Metastatic Breast Carcinoma in the Brain (tissue), 10 donors: Measurements from ENCODE around the genes ARHGAP45, POLR2E, SBNO2, CBARP and CIRBP.

GRCh38 chr19:1066610-1067709, at the start of gene ARHGAP45:
Gene ARHGAP45 (plus strand): TSS chr19:1067167.
- PRO-cap, 10 experiments = peak in 10 of 10 experiments; most common plus-strand start chr19:1067182 (in 10); most common minus-strand start chr19:1067093 (in 2)

DNA sequence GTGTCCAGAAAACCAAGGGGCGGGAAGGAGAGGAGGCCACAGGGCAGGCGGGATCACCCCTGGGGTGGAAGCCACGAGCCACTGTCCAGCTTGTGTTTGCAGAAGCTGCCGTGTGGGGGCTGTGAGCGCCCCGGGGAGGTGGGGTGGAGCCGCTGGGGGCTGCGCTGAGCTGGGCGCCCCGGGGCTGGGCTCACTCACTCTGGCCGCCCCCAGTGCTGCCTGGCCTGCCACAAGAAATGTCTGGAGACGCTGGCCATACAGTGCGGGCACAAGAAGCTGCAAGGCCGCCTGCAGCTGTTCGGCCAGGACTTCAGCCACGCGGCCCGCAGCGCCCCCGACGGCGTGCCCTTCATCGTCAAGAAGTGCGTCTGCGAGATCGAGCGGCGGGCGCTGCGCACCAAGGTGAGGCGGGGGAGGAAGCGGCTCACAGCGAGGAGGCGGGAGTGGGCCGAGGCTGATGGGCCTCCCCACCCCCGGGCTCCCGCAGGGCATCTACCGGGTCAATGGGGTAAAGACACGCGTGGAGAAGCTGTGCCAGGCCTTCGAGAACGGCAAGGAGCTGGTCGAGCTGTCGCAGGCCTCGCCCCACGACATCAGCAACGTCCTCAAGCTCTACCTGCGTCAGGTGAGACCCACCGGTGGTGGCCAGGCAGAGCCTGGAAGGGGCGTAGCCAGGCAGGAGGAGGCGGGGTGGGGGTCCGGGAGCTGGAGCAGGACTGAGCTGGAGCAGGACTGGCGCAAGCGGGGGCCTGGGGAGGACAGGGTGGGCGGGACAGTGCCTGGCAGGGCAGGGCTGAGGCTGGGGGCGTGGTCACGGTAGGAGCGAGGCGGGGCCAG, 13.6 kb downstream of the POLR2E start:
- PRO-cap, 10 experiments = peak in 7 of 10 experiments; most common plus-strand start position 379 of the sequence (in 2); most common minus-strand start position 760 of the sequence (in 4)

- PRO-cap, 10 experiments = no peak in any of the 10 experiments
Measured at GRCh38 chr19:1089634-1090525, 5.3 kb downstream of the POLR2E start.

DNA sequence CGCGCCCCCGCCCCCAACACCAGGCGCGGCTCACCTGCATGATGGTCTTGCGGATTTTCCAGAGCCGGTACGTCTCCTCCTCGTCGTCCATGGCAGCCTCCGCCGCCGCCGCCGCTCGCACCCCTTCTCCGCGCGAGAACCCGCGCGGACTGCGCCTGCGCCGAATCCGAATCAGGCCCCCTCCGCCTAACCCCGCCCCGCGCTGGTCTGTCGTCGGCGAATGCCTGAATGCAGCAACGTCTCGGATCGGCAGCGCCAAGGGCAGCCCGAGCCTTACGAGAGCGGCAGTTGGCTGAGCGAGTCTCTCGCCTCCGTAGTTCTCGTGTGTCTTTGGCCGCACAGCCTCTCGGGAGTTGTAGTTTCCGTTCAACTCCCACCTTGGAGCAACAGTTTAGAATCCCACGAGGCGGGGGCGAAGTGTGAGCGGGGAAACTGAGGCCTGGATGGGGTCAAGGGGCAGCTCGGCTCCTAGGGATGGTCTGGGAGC, at the start of gene POLR2E:
POLR2E (minus strand) TSS at position 151 of the 487 bp plus-strand sequence.
- PRO-cap, 10 experiments = peak in 10 of 10 experiments; most common plus-strand start position 236 of the sequence (in 3); most common minus-strand start position 151 of the sequence (in 8)

- PRO-cap, 10 experiments = peak in 7 of 10 experiments; most common plus-strand start chr19:1098969 (in 5); most common minus-strand start chr19:1098438 (in 1)
Measured at GRCh38 chr19:1098312-1099212, 3.4 kb upstream of the POLR2E start.

DNA sequence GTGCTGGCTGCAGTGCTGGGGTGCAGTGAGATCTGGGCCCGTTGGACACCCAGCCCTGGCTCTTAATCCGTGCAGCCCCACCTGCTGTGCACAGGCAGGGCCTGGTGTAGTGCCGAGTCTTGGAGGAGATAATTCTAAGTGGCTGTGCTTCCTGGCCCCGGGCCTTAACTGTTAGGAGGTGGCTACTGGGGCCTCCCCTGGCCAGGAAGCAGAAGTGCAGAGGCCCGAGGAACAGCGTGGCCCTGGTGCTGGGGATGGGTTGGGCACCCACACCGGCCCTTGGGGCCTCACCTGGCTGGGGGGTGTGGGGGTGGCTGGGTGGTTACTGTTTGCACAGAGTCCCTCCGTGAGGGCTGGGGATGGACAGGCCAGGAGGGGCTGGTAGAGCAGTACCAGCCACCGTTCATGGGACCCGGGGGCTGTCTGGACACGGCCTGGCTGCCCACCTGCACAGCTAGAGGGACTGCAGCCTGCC, 3.2 kb downstream of the GPX4 start:
- PRO-cap, 10 experiments = peak in 2 of 10 experiments; most common plus-strand start position 170 of the sequence (in 1); most common minus-strand start position 170 of the sequence (in 2)

GRCh38 chr19:1131697-1132600, 28.2 kb downstream of the GPX4 start:
- PRO-cap, 10 experiments = peak in 10 of 10 experiments; most common plus-strand start chr19:1132366 (in 8); most common minus-strand start chr19:1132221 (in 5)

GRCh38 chr19:1167613-1168059, 6.4 kb downstream of the SBNO2 start:
- PRO-cap, 10 experiments = peak in 5 of 10 experiments; most common plus-strand start chr19:1167860 (in 2); most common minus-strand start chr19:1167922 (in 2)

DNA sequence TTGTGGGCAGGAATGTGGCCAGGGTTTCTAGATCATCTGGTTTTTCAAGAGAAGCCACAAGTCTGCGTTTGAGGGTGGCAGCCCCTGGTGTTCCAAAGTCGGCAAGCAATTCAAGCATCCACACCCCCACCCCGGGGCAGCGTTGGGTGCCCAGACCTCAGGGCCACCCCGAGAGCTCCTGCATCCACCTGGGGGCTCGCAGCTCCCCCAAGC, 6.1 kb downstream of the SBNO2 start:
- PRO-cap, 10 experiments = peak in 9 of 10 experiments; most common plus-strand start position 59 of the sequence (in 8)

GRCh38 chr19:1168273-1169508, 5.4 kb downstream of the SBNO2 start:
- PRO-cap, 10 experiments = peak in 9 of 10 experiments; most common plus-strand start chr19:1169306 (in 7); most common minus-strand start chr19:1169207 (in 5)

DNA sequence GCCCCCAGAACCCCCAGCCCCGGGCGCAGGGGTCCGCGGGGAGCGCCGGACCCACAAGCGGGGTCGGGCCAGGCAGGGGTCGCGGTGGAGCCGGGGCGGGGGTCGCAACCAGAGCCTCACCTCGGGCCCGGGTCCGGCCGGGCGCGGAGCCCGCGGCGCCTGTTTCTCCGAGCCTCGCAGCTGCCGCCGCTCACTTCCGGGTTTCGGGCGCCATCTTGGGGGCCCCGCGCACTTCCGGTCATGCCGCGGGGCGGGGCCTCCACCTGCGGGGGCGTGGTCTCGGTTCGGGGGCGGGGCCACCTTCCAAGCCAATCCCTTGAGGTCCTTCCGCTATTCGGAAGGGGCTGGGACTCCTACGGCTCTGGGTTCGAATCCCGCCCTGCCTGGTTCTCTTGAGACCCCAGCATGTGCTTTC, at the start of gene SBNO2:
SBNO2 (minus strand) TSS at position 217 of the 415 bp plus-strand sequence.
- PRO-cap, 10 experiments = peak in 10 of 10 experiments; most common plus-strand start position 333 of the sequence (in 1); most common minus-strand start position 191 of the sequence (in 5)

DNA sequence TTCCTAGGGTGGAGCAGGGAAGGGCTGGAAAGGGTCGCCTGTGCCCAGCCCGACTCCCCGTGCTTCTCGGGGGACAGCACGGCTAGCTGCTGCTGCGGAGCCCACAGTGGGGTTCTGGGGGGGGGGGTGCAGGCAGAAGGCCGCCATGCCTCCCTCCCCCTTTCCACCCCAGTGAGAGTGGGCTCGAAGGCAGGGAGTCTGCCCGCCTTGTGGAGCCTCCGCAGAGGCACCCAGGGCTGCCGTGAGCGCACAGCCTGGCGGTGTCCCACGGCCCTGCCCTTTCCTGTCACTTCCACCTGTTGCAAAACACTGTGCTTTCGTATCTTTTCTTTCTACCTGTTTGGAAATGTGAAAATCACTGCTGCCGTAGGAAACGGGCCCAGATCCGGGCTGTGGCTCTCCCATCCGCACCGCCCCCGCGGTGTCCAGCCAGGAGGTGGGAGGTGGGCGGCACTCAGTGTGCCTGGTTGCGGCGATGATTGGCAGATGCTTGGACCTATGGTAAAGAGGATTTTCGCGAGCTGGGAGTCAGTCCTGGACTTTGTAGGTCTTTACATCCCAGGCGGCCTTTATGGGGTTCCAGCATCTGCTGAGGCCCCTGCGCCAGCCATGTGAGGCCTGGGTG, 5.9 kb downstream of the STK11 start:
- PRO-cap, 10 experiments = no peak in any of the 10 experiments

DNA sequence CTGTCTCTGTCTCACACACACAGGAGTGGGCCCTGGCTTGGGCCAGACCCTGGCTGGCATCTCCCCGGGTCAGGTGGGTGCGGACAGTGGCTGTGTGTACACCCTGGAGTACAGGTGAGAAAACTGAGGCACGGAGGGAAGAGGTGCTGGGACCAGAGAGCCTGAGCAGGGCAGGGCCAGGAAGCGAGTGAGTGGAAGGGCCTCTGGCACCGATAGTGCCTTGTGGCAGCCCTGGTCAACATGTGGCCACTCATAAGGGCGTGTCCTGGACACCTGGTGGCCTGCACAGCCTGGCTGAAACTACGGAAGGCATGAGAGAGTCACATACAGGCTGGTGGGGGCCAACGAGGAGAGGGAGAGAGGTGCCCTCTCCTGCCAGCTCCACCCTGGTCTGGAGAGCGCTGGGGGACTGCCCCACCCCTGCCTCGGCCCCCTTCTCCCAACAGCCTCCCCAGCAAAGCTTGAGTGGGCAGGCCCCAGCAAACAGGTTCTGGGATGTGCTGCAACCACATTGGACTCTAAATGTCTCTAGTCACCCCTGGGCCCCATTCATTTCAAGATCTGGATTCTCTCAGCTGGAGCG, 6.0 kb downstream of the CBARP start:
- PRO-cap, 10 experiments = peak in 1 of 10 experiments; most common minus-strand start position 189 of the sequence (in 1)

- PRO-cap, 10 experiments = peak in 10 of 10 experiments; most common plus-strand start chr19:1237926 (in 3); most common minus-strand start chr19:1238005 (in 10)
Measured at GRCh38 chr19:1237688-1238503, at the start of gene CBARP. Gene CBARP (minus strand): TSS chr19:1238005.

GRCh38 chr19:1246305-1246595, 2.1 kb upstream of the MIDN start:
- PRO-cap, 10 experiments = peak in 2 of 10 experiments; most common plus-strand start chr19:1246504 (in 2)

- PRO-cap, 10 experiments = no peak in any of the 10 experiments
Measured at GRCh38 chr19:1254485-1254729, 6.0 kb downstream of the MIDN start.

DNA sequence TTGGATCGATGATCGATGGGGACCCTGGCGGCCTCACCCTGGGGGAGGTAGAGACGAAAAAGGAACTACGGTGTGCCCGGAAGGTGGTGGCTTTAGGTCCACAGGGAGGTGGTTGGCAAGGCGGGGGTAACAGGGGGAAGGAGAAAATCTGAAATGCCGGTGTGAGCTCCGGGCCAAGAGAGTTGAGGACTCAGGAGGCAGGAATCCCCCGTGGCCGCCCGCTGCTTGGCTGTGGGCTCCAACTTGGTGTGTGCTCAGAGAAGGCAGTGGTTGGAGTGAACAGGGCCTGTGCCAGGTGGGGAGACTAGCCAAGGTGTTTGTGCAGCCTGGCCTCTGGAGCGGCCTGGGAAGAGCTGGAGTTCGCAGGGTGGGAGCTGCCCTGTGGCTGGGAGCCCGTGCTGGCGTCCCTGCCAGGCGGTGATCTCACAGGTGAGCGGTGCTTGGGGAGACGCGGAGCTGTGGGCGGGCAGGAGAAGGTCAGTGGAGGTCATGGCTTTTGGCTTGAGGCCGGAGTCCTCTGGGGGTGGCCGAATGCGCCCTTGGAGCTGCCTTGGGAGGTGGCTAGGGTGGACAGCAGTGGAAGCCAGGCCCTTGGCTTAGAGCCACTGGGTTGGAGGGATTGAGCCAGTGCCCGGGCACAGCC, 7.3 kb upstream of the CIRBP start:
- PRO-cap, 10 experiments = peak in 10 of 10 experiments; most common plus-strand start position 428 of the sequence (in 3); most common minus-strand start position 277 of the sequence (in 8)

DNA sequence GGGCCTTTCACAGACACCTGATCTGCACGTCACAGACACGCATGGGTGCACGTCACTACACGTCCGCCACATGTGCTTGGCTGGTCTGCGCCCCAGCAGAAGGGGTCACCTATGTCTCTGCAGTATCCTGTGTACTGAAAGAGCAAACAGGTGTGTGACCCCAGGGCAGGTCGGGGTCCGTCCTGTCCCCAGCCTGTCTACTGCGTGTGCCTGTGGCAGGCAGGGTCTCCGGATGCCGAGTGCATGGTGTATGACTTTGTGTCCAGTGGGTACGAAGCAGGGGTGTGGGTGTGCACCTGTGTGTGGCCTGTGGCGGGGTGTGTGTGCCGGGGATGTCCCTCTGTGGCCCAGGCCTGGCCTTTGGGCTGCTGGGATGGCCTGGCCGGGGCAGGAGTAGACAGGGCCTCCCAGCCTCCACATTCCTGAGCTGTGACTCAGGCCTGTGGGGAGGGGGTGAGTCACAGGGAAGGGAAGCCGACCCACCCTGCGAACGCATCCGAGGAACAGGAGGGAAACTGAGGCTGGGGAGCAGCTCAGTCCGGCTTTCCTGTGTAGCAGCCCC, 3.9 kb upstream of the CIRBP start:
- PRO-cap, 10 experiments = peak in 3 of 10 experiments; most common plus-strand start position 461 of the sequence (in 1); most common minus-strand start position 349 of the sequence (in 1)

- PRO-cap, 10 experiments = peak in 3 of 10 experiments; most common plus-strand start chr19:1267376 (in 2)
Measured at GRCh38 chr19:1267331-1267522, 1.9 kb upstream of the CIRBP start.

DNA sequence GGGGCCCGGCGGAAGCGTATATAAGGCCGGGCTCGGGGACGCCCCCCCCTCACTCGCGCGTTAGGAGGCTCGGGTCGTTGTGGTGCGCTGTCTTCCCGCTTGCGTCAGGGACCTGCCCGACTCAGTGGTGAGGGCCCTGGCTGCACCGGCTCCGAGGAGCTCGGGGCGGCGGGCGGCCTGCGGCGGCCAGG, at the start of gene CIRBP:
CIRBP (plus strand) TSS at position 49 of the 191 bp plus-strand sequence.
- PRO-cap, 10 experiments = peak in 10 of 10 experiments; most common plus-strand start position 49 of the sequence (in 6); most common minus-strand start position 162 of the sequence (in 1)